ENCODE measurements around a stretch of chr4.

- PRO-cap, result no peak
Measured at GRCh38 chr4:9996721-9996990, 24.6 kb downstream of the SLC2A9 start.

- PRO-cap, result no peak
Measured at GRCh38 chr4:10079328-10079729, 37.3 kb downstream of the WDR1 start.

DNA sequence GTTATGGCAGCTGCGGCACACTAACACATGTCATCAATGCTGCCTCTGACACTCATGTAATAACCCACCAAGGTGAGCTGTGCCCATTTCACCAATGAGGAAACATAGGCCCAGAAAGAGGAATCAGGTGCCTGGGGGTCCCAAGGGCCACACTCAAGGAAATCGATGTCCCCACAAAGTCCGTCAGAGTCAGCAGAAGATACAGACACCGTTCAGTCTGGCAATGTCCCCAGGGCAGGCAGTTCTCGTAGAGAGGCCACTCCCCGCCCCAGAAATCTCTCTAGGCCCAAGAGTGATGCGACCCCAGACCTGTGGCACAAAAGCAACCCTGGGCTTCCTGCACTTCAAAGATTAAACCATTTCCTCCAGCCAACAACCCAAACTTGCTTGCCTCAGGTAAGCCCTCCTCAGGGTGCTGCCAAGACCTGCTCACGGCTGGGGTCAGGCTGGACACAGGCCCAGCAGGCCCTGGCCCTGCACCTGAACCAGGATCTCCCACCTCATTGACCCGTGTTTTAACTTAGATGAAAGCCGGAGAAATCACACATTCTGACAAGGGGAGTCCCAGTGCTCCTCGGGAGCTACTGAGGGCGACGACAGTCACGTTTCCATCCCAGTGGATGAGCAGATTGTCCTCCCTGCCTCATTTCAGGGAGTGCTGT, 26.2 kb downstream of the WDR1 start:
- PRO-cap, result no peak

GRCh38 chr4:10108296-10109163, 8.1 kb downstream of the WDR1 start:
- PRO-cap, result no peak

DNA sequence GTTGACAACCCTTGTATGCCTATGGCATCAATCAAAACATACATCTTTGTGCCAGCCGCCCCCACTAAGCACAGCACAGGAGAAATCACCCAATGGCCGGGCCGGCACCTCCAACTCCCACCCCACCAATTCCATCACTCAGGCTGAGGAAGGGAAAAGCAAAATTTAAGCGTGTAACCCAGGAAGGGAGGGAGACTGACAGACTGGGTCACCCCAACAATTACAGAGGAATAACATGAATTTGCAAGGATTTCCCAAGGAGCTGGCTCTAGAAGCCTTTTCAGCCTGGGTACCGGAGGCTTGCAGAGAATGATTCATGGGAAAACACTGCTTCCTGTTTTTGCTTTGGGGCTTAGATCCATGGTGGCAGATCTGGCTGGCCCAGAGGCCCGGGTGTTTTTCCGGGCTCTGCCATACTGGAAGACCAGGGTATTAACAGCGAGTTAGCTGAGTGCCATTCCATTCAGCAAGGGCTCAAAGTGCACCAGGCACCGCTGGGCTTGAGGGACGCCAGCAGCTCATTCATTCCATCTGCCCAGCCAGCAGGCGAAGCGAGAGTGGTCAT, 1.4 kb downstream of the WDR1 start:
- PRO-cap, result no peak

GRCh38 chr4:10117155-10118036, 797 bp upstream of the WDR1 start:
- PRO-cap, result bidirectional peak, plus-strand start at chr4:10117577, minus-strand start at chr4:10117317

DNA sequence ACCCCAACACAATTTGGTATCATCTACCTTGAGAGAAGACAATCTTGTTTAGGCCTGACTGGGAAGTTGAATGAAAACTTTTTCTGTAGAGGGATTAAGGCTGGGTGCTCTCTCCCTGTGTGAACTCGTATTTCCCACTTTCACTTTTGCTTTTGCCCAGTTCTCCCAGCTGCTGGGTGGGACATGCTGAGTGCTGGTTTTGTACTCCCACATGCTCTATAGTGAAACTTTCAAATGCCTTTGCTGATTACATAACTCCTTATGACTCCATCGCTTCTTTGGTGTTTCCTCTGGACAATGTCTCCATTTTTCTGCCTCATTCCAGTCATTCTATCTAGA, 100.6 kb downstream of the CLNK start:
- PRO-cap, result no peak

DNA sequence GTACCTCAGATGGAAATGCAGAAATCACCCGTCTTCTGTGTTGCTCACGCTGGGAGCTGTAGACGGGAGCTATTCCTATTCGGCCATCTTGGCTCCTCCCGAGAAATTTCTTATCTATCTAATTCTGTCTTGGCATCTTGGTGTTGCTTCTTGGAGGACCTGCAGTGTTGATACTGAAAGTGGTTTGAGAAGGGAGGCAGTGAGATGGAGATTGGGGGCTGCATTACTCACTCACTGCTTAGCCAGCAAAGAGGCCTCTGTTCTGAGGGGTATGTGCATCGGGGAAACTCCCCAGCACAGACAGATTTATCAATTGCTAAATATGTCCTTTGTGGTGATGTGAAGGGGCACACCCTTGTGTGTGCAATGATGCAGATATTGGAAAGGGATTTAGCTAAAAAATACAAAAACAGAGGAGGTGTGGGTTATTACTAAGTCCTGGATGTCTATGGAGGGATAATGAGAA, 279.1 kb downstream of the HS3ST1 start:
- PRO-cap, result no peak

- PRO-cap, result unidirectional peak, plus-strand start at chr4:11368602
Measured at GRCh38 chr4:11368285-11368960, 60.3 kb downstream of the HS3ST1 start.

GRCh38 chr4:11423559-11424657, 4.8 kb downstream of the HS3ST1 start:
- PRO-cap, result no peak

DNA sequence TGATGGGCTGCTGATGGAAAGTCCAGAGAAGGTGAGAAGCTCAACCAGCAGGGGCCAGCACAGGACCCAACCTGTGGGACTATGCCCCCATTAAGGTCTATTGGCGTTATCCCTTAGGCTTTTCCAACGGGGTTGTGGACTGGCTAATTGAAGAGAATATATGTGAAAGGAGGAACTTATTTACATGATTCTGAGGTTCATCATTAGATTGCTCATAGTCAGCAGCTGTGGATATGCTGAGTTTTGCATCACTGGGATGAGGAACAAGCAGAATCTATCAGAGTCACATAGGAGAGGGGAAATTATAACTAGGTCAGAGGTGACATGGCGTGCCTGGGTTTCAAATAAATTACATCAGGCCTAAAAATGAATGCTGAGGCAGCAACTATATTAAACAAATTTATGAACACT, 60.6 kb upstream of the HS3ST1 start:
- PRO-cap, result no peak

DNA sequence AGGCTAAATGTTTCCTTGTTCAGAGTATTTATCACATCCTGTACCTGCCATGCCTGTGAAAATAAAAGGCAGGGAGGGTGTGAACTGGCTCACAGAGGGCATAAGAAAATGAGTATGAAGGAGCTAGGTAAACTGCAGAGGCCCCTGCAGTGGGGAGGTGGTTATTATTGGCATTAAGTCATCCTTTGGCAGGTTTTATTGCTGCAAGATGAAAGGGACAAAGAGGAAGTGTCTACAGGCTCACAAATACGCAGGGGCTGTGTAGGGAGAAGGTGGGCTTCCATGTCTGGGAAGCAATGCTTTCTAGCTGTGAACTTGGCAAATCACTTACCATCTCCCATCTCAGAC, 76.9 kb upstream of the HS3ST1 start:
- PRO-cap, result no peak

- PRO-cap, result no peak
Measured at GRCh38 chr4:11904899-11905418, 476.3 kb upstream of the HS3ST1 start.

- PRO-cap, result no peak
Measured at GRCh38 chr4:12949646-12950199, 534.4 kb downstream of the RAB28 start.

GRCh38 chr4:13362816-13363237, 121.3 kb downstream of the RAB28 start:
- PRO-cap, result no peak

DNA sequence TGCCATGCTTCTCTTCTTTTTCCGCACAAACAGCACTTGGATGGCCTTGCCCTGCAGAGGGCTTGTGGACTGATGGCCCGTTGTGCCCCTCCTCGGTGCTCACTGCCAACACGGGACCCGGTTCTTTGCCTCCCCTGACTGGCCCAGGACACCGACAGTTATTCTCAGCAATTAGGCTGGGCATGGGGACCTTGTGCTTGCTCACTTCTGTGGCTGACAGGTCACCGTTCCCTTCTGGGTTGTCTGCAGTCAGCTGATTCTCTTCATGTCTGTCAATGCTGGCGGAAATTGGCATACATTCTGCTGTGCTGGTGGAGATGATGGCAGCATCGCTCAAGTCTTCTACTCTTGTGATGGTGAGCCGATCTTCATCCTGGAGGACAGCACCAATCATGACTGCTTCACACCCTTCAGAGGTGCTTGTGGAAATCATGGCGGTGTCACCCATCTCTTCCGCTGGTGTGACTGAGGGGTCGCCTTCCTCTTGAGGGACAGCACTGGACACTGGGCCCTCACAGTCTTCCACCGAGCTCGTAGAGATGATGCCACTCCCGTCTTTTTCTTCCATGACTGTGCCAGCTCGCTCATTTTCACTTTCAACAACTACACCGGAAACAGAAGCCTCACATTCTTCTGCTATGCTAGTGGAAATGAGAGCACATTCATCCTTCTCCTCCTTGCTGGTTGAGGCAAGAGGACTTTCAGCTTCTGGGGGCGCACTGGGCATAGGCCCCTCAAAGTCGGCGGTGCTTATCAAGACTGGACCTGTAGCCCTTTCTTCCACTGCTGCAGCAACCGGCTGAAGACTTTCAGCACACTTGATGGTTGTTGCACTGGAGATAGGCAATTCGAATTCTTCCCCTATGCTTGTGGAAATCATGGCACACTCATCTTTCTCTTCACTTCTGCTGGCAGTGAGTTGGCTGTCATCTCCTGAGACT, 27.7 kb downstream of the BOD1L1 start:
- PRO-cap, result no peak

- PRO-cap, result no peak
Measured at GRCh38 chr4:13604630-13605223, 22.8 kb downstream of the BOD1L1 start.

GRCh38 chr4:13611314-13611925, 16.1 kb downstream of the BOD1L1 start:
- PRO-cap, result no peak

GRCh38 chr4:13613259-13613998, 14.1 kb downstream of the BOD1L1 start:
- PRO-cap, result no peak

GRCh38 chr4:13840563-13841459, 213.3 kb upstream of the BOD1L1 start:
- PRO-cap, result no peak